Endometrial microvascular endothelial cells (primary cell): ENCODE measurements around a stretch of chr17.

GRCh38 chr17:10126018-10126331 lies 72.4 kb downstream of the GAS7 start:
- RAMPAGE, long total RNA = no peak

DNA sequence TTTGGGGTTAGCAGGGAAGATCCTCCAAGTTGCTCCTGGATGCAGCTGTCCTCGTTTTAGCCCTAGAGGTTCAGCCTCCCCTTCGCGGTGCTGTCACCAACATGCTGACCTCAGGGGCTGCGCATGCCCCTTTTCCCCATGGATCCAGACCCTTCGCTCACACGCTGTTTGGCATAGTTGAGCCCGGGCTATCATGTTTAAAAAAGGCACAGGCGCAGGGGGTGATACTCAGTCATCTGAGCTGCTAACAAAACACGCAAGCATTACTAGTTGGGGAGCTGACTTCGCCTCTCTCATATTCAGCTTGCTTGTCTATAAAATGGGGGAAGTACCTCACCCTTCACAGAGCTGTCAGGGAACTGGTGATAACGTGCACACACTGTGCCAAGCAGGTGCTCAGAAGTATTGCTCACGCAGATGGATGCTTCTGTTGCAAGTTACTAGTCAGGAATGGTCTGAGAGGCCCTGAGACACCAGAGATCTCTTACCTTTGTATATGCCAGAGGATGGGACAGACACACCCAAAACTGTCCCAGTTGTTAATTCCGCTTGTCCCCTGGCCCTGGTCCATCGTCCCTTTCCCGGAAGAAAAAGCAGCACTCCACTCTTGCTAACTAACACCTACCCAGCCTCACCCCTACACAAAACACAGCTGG lies 2.3 kb downstream of the GAS7 start:
- RAMPAGE, long total RNA = no peak

- RAMPAGE, long total RNA = no peak
Observed at GRCh38 chr17:10209962-10210398, 11.6 kb upstream of the GAS7 start.

DNA sequence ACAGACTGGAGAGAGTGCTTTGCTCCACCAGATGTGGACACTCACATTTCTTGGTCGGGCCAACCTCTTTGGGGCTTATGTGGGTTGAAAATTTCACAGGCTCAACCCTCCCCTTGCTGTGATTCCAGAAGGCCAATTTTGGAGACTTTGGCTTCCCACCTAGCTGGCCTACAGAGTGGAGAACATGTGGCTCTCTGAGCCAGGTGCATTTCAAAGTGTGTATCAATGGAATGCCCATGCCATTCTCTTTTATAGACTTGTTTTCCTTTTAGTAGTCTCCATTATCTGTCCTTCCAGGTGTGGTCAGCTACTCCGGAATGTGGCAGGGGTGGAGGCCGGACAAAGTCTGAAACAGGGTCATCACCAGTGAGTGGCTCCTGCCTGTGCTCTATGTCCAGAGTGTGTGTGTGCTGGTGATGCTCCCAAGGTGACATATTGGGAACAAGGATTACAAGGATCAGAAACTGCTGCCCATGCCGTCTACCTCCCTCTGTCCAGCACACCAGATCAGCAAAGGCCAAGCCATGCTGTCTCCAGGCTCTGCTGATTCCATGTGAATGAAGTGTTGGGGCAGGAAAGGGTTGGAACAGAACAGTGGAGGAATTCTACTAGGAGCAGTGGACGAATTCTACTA lies 3.8 kb upstream of the TMEM220 start:
- RAMPAGE, long total RNA = no peak

- RAMPAGE, long total RNA = no peak
Observed at GRCh38 chr17:10758190-10758693, 28.4 kb upstream of the TMEM220 start.

DNA sequence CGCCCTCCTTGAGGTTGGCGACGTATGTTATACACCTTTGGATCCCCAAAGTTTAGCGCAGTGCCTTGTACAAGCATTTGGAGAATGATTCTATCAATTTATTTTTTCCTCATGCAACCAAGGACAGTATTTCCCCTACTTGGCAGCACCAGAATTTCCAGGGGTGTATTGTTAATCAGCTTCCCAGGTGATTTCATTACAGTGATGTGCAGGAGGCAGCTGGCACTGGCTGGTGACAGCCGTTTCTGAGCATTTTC lies 26.6 kb downstream of the TMEM238L start:
- RAMPAGE, long total RNA = no peak

DNA sequence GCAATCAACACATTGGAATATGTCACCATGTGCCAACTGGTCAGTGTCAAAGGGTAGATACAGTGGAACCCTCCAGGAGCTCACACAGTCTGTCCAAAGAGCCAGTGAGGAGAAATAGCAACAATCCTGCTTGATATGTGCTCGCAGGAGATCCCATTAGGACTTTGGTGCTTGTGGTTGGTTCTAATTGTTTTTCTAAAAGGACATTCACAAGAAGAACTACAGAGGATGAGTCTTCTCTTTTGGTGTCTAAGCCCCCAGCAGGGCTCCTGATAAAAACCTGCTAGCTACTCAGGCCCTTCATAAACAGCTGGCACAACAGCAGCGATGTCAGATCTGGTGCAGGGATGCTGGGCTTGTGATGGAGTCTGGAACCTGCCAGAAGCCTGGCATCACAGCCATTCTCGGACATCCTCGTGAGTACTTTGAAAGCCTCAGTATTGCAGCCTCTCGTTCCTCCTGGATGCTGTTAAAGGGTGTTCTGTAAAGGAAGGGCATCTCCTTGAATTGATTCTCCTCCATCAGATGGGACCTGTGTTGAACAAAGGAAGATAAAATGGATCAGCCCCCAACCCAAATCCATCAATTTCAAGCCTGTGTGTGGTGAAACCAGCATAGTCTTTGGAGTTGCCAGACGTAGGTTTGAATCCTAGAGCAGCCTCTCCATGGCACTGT lies 8.3 kb downstream of the TMEM238L start:
- RAMPAGE, long total RNA = no peak

GRCh38 chr17:11240010-11240881 lies 767 bp upstream of the SHISA6 start:
- RAMPAGE, long total RNA = no peak

DNA sequence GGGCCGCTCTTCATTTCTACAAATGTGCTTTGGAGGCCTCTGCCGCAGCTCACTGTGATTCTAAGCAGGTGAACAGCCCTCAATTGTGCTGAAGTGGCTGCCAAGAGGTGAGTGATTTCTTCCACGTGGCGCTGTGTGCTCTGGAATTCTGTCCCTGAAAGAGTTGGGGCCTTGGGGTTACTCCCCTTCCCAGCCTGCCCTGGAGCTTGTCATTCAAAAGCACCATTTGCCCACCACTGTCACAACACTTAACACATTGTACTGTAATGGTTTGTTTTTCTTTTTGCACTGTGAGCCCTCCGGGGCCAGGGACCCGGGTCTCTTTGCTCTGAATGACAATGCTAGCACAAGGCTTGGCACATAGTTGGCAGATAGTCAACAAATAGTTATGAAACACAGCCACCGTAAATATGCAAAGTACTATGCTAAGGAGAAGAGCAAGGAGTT lies 112.2 kb upstream of the DNAH9 start:
- RAMPAGE, long total RNA = no peak

DNA sequence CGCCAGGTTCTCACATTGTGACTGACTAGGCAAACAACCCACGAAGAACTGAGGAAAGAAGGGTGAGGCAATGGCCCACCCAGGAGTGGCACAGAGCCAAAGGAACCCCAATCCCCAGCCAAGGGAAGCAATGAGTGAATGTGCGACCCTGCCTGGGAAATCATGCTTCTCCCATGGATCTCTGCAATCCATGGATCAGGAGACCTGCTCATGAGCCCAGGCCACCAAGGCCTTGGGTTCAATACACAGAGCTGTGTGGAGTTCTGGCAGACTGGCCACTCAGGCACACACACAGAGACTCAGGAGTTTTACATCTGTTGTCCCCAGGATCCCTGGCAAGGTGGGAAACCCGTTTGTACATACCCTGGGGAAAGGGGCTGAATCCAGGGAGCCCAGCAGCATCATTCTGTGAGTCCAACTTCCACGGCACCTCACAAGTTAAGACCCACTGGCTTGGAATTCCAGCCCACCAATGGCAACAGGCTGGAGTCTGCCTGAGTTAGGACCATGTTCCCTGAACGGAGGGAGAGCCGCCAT lies 129.6 kb downstream of the MAP2K4 start:
- RAMPAGE, long total RNA = no peak

DNA sequence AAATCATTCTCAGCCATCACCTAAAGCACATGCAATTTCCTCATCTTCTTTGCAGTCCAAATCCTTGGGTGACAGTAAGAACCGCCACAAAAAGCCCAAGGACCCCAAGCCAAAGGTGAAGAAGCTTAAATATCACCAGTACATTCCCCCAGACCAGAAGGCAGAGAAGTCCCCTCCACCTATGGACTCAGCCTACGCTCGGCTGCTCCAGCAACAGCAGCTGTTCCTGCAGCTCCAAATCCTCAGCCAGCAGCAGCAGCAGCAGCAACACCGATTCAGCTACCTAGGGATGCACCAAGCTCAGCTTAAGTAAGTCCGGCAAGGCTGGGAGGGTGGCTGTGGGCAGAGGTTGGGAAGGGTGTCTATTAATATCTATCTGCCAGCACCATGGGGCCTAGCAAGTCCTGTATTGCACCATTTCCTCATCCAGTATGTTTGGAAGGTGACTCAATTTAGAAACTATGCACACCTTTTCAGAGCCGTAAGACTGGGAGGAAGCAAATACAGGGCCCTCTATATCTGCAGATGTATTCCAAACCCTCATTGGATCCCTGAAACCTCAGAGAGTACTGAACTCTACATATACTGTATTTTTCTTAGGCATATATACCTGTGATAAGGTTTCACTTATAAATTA lies 45.1 kb upstream of the ARHGAP44 start:
- RAMPAGE, long total RNA = no peak

- RAMPAGE, long total RNA = no peak
Observed at GRCh38 chr17:12790438-12790717, 1.1 kb downstream of the ARHGAP44 start.

GRCh38 chr17:12811906-12812503 lies 22.7 kb downstream of the ARHGAP44 start:
- RAMPAGE, long total RNA = no peak

DNA sequence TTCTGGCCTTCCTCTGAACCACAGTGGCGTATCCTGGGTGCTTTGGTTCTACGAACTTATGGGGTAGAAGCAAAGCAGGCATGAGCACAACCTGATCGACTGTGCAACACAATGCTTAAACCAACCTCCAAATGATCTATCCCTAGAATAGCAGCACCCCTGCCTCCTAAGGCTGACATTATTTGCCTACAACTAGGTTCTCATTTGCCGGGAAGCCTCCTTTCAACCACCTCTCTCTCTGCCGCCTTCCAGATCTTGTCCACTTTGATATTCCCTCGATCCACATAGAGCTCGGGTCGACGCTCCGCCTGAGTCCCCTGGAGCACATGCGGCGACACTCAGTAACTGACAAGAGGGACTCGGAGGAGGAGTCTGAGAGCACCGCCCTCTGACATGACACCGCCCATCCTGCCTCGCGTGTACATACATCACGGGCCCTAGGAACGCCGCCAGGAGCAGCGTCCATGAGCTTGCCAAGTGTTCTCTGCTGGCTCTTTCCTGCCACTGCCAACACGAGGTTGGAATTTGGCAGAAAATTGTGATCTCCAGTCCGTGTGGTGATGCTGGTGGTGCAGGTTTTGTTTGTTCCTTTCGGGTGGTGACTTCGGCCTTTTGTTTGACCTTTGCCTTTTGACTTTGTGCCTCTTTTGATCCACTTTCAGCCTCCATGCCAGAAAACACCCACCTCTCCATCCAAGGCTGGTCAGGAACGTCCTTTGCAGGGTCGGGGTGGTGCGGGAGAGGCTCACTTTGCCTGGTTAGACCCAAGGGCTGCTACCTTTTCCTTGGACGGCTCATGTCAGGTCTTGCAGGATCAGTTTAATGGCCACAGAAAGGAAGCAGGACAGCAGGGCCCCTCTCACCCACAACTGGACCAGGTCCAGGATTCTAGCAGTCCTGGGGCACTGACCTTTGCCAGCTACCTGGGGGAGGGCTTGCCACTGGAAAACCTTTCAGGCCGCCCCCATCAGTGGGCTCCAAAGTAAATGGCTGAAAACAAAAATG lies 27.7 kb downstream of the ELAC2 start:
- RAMPAGE, long total RNA = no peak

- RAMPAGE, long total RNA = no peak
Observed at GRCh38 chr17:13002119-13002853, 15.5 kb downstream of the ELAC2 start.

GRCh38 chr17:13353497-13353918 lies 248.2 kb downstream of the HS3ST3A1 start:
- RAMPAGE, long total RNA = no peak

DNA sequence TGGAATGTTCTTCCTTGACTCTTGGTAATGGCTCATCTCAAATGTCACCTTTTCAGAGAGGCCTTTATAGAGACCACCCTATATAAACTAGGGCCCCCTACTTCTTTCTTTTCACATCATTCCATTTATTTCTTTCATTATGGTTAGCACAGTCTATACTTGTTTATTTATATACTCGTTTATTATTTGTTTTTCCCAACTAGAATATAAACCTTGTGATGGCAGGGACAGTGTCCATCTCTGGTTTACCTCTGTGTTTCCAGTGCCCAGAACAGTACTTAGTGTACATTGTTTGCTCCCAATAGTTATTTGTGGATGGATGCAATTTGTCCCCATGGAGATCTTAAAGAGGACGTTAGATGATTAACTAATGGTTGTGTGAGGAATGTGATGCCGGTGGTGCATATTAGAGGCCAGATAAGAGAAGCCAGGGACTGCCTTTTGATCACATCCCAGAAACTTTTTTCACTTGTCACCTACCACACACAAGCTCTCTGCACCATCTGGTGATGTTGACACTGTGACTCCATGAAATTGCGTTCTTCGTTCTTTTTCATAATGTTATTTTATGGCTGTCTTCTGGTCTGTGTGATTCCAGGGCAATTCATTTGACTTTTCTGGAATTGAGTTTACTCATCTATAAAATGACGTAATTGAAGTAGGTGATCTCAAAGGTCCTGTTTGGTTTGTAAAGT lies 1.0 kb downstream of the COX10 start:
- RAMPAGE, long total RNA = no peak

DNA sequence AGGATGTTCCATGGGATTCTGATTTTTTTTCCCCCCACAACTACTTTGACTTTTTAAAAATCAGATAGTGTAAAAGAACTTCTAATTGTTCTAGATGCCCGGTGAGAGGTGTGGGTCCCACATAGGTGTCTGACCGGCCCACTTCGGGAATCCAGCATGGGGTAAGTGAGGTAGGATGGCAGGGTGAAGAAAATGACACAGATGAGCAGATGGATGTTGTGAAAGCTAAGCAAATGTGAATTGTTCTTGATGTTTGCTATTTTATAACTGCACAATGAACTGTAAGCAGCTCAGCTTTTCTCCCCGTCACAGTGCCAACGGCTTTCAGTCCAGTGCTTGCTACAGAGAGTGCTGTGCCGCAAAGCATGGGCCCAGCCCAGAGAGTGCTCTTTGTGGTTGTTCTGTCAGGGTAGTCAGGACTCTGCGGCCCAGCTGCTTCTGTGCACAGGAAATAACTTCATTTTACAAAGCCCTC lies 39.2 kb downstream of the CDRT15 start:
- RAMPAGE, long total RNA = no peak

DNA sequence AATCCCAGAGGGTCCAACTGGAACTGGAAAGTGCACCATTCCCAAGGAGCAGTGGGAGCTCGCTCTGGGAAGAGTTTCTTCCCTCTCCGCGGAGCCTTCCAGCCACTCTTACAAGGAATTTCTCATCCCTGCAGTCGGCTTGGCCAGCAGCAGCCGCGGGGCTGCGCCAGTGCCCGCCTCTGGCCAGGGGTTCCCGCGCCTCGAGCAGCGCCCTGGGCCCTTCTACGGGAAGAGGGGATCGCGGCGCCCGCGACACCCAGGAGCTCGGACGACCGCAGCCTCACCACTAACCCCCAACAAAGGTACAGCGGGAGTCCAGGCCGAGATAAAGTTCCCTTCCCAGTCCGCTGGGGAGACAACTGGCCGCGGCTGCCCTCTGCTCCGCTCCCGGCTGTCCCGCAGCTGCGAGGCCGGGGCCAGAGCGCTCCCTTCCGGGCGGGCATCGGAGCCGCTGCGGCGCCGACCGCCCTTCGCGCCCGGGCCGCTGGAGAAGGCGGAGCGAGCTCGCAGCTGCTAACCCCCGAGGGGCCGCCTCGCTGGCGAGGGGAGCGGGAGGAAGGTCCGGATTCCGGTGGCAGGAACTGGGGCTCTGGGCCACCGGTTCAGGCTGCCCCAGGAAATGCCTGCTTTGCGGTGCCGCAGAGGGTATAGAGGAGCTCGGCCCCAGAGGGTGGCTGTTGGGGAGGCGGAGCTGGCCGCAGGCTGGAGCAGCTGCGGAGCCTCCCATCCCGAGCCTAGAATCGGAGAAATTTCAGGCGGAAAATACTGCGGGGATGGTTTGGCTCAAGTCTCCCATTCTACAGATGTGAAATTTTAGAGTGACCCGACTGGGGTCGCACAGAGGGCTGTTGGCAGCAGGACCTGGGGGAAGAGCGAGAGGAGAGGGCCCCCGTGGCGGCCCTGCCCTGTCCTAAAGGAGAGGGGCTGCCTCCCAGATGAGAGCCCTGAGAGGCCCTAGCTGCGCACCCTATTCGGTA lies 3.5 kb upstream of the HS3ST3B1 start:
- RAMPAGE, long total RNA = no peak

GRCh38 chr17:14604765-14605786 lies 304.2 kb downstream of the HS3ST3B1 start:
- RAMPAGE, long total RNA = no peak